ENCODE measurements around a stretch of chr4.

DNA sequence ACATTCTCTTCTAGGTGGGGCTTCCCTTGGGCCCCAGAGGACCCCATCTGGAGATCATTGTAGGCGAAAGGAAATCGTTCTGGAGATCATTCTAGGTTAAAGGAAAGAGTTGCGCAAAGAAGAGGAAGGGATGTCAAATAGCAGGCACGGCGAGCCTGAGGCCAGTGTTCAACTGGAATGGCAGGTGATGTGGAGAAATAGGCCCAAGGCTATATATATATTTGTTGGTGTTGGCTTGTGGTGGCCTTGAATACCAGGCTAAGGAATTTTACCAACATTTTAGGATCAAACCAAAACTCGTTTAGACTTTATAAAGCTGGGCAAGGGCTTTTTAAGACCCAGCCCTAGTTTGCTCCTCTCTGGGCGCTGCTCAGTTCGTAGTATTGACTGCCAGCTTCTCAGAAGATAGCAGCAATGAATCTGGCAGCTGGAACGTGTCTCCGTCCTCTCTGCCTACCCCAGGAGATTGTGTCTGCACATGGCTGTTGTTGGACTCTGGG lies 68.5 kb upstream of the ACSL1 start:
- PRO-cap, result no peak

- PRO-cap, result no peak
These were observed 13.2 kb upstream of the HELT start for GRCh38 chr4:185005026-185005570.

DNA sequence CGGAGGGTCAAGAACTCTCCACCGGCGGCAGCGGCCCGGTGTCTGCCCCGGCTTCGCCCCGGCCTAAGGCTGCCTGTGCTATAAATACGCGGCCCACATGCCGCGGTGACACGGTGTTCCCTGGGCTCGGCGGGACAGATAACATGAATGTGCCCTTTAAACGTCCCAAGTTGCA lies 269 bp upstream of the SLC25A4 start:
- PRO-cap, result no peak

DNA sequence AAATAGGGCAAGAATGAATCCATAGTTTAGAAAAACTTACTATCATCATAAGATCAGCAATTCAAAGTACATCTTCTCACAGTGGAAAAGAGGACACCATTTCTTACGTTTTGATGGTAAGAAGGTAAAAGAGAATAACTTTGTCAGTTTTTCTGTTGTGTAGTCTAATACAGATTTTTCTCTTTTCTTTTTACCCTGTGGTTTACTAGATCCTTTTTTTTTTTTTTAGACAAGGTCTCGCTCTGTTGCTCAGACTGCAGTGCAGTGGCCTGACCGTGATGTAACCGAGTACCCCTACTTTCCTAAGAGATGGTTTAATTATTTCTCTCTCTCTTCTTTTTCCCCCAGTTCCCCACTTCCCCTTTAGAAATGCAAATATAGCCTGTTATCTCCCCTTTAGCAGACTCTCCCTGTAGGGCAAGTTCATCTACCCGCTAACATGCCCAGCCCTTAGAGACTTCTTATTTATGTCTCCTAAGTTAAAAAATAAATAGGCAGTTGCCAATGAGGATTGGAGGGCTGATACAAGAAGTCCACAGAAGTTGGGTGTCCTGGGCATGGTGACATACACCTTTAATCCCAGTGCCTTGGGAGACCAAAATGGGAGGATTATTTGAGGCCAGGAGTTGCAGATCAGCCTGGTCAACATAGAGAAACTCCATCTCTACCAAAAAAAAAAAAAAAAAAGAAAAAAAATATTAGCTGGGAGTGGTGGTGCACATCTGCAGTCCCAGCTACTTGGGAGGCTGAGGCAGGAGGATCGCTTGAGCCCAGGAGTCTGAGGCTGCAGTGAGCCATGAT lies 4.5 kb downstream of the SNX25 start:
- PRO-cap, result no peak

DNA sequence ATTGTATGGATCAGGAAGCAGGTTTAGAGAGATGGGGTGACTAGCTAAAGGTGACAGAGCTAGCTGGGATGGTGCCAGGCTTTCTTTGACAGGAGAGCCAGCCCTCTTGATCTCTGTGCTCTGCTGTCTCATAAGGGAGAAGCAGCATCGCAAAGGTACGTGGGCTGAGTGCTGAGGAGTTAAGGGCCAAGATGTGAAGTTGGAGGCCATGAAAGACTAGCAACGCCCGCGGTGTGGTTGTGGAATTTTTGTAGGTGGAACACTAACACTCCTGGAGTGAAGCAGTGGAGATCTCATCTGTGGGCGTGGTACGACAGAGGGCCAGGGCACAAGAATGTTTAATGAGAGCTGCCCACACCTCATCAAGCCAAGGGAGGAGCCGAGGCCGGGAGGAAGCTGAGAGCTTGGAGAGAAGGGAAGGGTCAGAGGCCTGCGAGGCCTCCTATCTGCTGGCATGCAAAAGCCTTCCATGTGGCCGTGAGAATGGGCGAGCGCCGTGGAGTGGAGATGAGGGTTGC lies 19.5 kb downstream of the SNX25 start:
- PRO-cap, result no peak

DNA sequence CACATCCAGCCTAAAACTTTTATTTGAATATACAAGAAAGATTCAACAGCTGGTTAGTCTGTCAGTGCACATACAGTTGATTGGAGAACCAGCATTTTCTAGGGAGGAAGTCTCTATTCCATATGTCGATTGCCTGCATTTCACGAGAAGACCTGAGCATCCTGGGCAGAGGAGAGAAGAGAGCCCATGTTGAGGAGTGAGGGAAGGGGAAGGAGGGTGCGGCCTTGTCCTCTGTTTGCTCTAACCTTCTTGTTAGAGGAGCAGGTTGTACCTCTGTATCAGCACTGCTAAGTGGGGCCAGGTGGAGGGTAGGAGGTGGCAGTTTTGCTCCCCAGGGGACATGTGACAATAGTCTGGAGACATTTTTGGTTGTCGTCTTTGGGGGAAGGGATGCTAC lies 90.9 kb downstream of the LRP2BP start:
- PRO-cap, result no peak

DNA sequence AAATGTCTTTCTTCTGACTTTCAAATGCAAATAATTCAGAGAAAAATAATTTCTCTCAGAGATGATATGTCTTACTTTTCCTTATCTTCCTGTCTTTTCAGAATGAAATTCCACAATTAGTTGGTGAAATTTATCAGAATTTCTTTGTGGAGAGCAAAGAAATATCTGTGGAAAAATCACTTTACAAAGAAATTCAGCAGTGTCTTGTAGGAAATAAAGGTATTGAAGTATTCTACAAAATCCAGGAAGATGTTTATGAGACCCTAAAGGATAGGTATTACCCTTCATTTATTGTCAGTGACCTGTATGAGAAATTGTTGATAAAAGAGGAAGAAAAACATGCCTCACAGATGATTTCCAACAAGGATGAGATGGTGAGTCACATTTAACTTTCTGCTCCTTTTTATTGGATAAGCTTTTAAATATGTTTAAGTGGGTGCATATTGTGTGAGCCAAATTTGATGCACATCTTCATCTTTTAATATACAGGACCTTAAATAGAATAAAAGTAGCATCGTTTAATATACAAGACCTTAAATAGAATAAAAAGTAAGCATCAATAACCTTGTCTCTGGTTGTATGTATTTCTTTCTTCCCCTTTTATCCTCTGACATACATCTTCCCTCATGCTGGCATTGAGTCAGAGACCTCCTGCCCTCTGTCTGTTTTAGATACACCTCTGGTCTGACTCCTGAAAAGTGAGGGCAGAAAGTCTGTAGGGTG lies 72.1 kb downstream of the LRP2BP start:
- PRO-cap, result no peak

GRCh38 chr4:185344058-185344519 lies 51.6 kb downstream of the LRP2BP start:
- PRO-cap, result no peak

- PRO-cap, result no peak
These were observed 4.4 kb upstream of the PDLIM3 start for GRCh38 chr4:185539685-185540074.

DNA sequence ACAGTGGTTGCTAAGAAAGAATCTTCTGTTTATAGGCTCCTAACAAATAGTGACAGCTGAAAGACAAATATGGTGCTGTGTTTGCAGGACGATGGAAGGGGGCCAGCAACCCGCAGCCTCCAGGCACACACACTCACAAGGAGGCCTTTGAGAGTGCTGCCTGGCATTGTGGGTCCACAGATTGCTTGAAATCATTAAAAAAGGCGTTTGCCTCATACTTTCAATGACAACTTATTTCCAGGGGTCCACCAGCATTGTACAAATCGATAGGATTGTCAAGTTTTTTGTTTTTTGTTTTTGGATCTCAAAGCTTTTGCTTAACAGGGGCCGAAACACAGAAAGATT lies 32.5 kb upstream of the PDLIM3 start:
- PRO-cap, result no peak

DNA sequence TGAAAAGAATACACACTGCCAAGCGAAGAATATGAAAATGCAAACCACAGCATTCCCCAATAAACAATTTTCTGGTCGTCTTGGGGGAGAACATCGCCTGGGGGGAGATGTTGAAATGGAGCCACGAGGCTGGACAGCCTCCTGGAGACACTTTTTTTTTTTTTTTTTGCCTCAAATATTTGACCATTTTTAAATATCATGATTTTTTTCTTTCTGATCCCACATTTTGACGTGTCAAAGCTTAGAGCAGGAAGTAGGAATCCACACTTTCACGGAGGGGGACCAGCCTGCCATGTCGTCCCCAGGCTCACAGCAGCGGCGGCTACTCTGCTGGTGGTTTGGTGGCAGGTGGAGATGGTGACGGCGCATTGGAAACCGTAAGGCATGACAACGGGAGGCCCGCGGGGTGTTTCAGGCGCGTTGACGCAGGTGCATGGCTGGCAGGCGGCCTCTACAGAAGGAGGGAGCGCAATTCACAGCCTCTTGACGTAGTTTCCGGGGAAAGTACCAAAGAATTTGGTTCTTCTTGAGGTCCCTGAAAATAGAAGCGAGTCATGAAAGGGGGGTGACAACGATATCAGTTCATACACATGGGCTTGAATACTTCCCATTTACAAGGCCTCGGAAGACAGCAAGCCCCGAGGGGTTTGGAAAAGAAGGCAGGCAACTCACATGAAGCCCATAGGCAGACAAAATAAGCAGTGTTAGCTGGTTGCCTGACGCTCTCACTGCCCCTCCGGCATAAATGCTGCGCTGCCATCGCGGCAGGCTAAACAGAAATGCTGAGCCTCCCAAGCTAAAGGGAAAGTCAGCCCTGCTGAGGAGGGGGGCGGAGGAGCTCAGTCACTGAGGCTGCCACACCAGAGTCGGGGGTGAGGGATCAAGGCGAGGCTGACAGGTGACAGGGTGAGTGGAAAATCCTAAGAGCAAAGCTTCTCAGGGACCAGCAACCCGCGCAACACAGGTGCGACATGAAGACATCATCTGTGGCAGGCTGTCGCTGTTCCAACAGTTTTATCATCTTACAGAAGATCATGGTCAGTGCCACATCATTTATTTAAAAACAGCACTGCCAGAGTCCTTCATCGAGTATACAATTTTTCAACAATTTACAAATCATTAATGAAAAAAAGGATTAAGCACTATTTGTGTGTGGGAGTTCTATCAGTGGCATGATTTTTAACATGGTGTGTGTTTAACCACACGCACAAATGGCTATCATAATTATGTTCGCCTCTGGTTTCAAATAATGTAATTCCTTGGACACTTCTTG lies 52.3 kb upstream of the PDLIM3 start:
- PRO-cap, result bidirectional peak, plus-strand start at position 550 of the sequence, minus-strand start at position 324 of the sequence

GRCh38 chr4:185642660-185643244 lies 107.4 kb upstream of the PDLIM3 start:
- PRO-cap, result no peak

- PRO-cap, result no peak
These were observed 85.0 kb downstream of the SORBS2 start for GRCh38 chr4:185726934-185727490.

DNA sequence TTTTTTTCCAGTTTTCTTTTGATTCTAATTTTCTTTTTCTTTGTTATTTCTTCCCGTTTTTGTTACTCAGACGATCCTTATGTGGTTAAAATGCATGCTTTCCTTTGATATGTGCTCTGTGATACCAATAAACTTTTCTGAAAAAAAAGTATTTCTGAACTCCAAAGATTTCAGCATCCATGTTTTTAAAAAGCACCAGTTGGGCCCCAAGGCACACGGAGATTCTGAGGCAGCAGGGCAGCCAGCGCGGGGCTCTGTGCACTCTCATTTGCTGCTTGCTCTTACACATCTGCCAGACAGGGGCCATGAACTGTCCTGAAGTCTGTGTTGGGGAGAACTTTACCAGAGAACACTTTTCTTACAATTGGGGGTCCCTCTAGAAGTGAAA lies 38.0 kb downstream of the SORBS2 start:
- PRO-cap, result no peak

DNA sequence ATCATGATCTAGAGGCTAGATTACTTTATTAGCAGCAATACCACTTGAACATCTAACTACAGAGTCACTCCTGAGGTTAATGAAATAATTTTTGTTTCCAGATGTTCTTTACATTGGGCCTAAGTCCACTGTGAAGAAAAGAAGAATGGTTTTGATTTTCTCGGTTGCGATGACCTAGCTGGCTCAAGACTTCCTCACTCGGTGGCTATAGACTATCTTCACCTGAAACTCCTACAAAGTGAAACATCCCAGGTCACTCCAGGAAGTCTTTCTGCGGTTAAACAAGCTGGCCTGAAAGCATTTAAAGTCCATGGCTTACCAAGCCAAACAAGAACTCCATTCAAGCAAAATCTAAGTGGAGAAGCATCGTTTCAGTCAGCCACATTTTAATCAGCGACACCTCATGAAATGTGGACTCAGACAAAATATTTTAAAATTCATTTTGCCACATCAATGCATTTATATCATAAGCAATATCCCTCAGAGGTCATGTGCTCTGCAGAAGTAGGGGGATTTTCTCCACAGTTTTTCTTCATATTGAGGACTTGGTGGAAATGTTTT lies 13.8 kb upstream of the SORBS2 start:
- PRO-cap, result no peak

DNA sequence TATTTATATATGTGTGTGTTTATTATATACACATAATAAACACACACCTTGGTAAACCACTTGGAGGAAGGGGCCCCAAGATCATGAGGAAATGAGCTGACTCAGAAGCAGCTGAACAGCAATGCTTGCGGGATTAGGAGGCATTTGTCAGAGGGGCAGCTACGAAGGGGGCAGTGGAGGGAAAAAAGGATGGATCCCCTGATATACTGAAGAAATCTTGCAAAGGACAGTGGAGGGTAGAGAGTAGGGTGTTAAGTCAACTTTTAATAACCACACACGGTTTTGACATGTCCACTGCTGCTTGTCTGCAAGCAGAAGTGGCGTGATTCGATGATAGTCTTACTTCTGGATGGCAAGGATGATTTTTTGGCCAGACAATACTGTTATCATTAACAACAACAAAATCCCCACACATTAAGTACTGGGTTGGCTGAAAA lies 120.1 kb upstream of the SORBS2 start:
- PRO-cap, result no peak

GRCh38 chr4:186116842-186117552 lies 48.0 kb downstream of the TLR3 start:
- PRO-cap, result no peak

GRCh38 chr4:186244006-186244550 lies 16.8 kb downstream of the KLKB1 start:
- PRO-cap, result no peak

GRCh38 chr4:186250170-186250670 lies 15.8 kb upstream of the F11 start:
- PRO-cap, result no peak

DNA sequence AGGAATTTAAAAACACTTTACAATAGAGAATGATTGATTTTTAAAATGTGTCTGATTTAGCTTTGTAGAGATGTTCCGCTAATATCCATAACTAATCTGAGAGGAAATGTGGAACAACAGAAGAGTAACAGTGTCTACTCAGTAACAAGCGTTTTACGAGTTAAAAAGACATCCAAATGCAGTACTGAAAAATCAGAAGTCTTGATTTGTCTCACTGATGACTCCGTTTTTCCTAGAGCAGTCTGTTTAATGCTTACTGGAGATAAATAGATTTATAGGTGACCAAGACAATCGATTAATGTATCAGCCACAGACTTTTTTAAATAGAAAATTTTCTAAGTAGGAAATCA lies 354 bp downstream of the F11 start:
- PRO-cap, result no peak

All from parotid gland (tissue), 1 donor.